Placental pericyte (primary cell): ENCODE results near the gene UBL3.

- CAGE, long polyA plus RNA, result no peak
These were observed 38.9 kb upstream of the FLT1 start for GRCh38 chr13:28533841-28534166.

- CAGE, long polyA plus RNA, result no peak
These were observed 933 bp upstream of the POMP start for GRCh38 chr13:28657888-28658505.

DNA sequence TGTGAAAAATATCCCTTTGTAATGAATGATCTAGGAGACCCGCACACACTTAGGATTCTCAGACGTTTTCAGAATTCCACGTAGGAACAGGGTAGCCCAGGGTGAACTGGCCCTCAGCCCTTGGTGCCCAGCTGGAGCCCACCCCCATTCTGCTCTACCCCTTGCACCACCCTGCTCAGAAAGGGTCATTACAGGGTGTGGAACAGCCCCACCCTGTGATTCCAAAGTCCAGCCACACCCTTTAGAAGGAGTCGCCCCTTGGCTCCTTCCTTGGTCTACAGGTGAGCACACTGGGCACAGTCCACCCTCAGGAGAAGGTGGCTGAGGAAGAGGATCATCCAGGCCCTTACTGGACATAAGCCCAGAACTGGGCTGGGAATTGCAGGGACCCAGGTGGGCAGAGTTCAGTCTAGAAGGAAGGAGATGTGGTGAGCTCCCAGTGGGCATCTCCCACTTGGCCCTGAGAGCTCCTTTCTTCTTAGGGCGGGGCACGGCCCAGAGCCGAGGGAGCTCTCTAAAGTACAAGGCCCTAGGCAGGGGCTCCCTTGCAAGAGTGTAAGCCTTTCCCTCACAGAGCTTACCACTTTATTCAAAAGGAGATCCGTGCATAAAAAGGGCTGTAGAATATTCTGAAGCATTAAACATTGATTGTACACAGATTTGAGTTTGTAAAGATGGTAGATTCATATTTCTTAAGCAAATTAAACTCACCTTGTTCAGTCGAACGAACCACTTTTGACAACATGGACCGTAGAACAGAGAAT is 8.5 kb downstream of the SLC46A3 start:
- CAGE, long polyA plus RNA, result no peak

DNA sequence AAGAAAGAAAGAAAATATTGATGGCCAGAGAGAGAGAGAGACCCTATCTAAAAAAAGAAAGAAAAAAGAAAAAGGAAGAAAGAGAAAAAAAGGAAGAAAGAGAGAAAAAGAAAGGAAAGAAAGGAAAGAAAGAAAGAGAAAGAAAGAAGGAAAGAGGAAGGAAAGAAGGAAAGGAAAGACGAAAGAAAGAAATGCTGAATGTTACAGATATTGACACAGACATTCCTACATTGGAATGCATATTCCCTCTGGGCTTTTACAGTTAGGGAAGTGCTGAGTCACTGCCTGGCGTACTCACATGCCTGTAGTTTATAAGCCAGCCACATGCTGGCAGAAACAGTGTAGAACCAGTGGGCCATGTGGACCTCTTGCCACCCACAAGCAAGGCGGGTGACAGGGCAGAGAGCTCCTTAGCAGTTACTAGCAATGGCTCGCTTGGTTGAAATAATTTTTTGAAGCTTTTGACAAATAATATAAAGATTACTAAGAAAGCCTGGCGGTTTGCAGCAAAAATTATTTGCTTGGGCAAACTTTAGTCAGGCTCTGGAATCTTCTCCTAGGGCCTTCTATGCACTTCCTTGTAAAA is 34.7 kb upstream of the SLC46A3 start:
- CAGE, long polyA plus RNA, result no peak

DNA sequence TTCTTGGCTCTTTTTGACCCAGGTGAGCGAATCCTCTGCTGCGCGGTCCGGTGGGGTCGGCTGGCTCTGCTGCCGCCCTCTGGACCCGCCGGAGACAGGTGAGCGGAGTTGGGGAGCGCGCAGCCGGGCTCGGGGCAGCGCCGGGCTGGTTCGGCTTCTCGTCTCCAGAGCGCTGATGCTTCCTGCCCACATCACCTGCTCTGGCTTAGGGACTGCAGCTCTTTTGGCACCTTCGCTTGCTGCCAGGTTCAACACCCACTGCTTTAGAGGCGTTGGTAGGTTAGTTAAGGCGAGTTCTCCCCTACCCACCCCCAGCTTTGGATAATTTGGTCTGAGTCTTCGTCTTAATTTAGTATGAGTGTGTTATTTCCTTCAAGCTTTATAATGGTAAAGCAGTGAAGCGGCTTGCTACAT is 458 bp downstream of the MTUS2 start:
- CAGE, long polyA plus RNA, result no peak

DNA sequence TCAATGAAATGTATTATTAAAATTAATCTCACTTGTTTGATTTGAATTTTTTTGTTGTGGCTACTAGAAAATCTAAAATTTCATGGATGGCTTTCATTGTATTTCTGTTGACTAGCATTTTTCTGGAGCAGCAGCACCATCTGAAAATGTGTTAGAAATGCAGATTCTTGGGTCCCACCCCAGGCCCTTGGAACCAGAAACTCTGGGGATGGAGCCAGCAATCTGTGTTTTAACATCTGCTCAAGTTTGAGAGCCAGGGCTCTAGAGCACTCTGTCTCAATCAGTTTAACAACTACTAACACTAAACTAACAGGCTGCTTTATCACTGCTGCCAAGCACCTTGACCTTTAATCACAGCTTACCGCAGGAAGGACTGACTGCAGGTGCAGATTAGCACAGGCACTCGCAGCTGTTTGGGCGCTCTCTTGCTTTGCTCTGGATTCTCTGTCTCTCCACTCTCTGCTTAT is 163.4 kb downstream of the MTUS2 start:
- CAGE, long polyA plus RNA, result no peak

GRCh38 chr13:29125023-29125588 is 305.0 kb downstream of the MTUS2 start:
- CAGE, long polyA plus RNA, result no peak

DNA sequence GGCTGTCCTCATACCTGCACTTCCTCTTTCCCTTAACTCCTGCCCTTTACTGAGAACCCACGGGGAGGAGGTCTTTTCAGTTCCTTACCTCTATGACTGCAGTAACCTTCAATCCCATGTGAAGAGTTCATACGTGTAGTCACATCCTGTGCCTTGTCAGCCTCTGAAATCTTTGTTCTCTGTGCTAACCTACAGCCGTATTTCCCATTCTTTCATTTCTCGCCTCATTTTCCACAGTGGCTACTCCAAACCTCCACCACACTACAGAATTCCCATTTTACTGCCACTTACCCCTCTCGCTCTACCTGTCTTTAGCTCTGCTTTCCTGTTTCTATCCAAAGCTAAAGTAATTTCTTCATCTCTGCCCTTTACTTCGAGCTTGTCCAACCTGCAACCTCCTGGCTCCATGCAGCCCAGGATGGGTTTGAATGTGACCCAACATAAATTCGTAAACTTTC is 306.0 kb downstream of the MTUS2 start:
- CAGE, long polyA plus RNA, result no peak

- CAGE, long polyA plus RNA, result no peak
These were observed 316.3 kb downstream of the MTUS2 start for GRCh38 chr13:29136328-29136920.

- CAGE, long polyA plus RNA, result no peak
These were observed 59.7 kb downstream of the SLC7A1 start for GRCh38 chr13:29535741-29536309.

DNA sequence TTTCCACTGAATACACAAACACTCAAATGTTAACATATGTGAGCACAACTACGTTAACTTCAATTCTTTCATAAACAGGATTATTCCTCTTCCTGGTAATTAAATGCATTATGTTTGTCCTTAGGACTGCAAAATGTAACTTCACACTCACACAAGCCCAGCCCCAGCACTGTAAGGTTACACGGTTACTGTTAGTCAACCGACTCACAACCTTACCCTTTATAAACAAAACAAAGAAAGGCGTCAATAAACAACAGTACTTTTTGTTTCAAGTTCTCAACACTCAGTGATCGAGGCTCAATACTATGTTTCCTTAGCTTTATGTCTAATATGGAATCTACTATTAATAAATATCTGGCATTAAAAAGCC is 1.9 kb downstream of the UBL3 start:
- CAGE, long polyA plus RNA, result no peak

DNA sequence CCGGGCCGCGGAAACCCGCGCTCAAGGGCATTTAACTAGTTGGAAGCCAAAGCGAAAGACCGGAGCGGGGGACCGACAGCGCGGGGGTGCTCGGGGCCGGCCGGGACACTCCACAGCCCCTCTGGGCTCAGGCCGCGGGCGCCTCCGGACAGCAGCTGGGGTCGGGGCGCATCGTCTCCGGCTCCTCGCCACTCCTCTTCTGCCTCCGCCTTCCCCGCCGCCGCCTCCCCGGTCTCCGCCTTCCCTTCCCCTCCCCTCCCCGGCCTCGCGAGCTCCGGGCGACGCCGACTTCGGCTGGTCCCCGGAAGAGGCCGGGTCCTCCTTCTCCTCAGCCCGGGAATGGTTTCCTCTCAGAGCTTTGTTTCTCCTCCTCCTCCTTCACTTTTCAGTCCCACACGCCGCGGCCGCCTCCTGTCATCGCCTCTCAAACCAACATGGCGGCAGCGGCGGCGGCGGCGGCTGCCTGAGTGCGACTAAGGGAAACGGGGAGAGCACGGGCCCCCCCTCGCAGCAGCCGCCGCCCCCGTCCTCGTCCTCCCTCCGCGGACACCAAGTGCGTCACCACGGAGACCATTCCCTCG is at the start of gene UBL3:
UBL3 (minus strand) TSS at position 475 of the 581 bp plus-strand sequence.
- CAGE, long polyA plus RNA, result no peak

- CAGE, long polyA plus RNA, result no peak
These were observed 136 bp upstream of the UBL3 start for GRCh38 chr13:29850724-29850781.

DNA sequence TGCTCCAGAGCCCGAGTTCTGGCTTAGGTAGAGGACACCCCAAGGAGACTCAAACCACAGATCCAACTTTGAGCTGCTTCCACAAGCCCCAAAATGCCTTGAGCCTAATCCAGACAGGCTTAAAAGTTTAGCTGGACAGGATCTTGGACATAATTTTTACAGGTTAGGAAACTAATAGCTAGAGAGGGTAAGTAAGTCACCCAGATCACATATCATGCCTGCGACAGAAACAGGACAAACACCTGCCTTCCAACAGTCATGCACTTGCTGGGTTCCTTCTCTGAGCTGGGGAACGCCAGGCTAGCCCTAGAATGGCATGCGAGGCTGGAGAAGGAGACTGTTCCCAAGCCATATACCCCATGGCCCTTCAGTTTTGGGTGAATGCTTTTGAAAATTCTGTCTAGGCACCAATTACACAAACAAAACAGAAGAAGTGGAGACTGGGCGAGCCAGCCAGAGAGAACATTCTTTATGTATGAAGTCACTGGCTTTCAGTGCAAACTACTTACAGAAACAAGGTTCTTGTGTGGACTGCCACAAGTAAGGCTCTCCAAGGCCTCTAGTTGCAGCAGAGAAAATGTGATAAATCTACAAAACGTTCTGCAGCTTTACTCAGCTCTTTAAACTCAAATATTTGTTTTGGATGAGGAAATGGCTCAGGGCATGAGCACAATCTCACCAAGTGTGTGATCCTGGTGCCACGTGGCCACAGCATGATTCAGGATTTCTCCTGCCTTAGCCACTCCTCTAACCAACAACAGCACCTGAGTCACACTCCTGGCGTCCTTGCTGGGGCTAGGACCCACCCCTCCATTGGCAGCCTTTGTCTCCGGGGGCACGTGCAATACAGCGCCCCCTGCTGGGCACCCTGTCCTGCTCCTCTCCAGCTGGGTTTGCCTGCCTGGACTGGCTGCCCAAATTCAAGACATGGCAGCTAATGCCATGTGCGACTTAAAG is 73.4 kb upstream of the UBL3 start:
- CAGE, long polyA plus RNA, result no peak

GRCh38 chr13:29925221-29925815 is 74.9 kb upstream of the UBL3 start:
- CAGE, long polyA plus RNA, result no peak

DNA sequence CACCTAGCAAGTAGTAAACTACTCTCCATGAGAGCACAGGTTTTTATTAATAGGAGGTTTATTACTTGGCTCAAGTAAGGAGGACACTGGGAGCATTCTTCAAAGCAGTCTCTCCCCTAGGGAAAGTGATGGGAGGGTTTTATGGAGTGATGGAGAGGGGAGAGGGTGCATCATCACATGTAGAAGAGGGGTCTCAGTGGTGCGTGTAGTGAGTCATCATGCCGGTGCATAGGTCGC is 210.7 kb upstream of the UBL3 start:
- CAGE, long polyA plus RNA, result no peak

DNA sequence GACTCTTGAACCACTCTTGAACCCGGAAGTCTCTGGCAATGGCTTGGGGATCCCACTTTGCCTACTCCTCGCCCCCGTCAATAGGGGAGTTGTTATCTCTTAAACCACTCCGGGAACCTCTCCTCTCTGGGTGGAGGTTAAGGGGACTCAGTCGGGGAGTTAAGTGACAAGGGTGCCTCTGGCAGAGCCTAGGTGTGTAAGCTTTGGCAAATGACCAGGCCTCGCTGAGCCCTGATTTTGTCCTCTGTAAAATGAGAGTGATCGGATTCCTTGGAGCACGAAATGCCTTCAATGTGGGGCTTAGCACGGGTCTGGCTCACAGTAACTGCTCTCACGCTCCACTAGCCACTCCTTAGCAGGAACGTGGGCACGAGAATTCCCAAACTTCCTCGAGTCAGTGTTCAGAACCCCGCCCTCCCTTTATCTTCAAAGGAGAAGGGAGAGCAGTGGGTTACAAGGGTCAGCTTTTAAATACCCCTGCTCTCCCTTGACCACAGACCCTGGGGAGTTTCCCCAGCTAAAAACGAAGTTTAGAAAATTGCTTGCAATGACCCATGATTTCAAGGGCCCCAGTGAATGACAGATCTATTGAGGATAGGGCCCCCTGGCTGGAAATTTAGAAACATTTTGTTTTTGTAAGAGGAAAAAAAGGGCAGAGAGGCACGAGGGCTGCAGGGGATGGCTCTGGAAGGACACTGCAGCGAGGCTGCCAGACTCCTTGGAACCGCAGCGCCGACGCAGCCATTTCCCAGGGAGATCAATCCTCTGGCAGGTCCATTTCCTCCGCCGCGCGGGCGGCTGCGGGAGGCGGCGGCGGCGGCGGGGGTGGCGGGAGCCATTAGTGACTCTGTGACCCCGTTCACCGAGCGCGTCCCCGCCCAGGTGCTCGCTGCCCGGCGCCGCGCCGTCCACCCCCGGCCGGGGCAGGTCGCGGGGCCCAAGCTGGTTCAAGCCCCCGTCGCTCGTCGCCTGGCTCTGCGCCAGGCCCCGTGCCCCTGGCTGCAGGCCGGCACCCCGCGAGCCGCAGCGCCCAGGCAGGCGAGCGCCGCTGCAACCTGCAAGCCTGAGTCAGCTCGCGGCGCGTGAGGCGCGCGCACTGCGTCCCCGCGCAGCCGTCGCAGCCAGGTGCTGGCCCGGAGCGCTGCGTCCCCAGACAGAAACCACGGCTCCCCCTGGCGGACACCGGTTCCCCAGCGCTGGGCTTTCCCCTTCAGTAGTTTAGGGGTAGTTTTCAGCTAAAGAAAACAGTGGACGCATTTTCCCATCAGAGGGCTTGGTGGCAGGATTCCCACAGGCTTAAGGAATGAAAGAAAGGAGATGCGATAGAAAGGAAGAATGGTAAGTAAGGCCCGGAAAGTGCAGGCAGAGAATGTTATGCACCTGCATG is 192.9 kb downstream of the KATNAL1 start:
- CAGE, long polyA plus RNA, result no peak

DNA sequence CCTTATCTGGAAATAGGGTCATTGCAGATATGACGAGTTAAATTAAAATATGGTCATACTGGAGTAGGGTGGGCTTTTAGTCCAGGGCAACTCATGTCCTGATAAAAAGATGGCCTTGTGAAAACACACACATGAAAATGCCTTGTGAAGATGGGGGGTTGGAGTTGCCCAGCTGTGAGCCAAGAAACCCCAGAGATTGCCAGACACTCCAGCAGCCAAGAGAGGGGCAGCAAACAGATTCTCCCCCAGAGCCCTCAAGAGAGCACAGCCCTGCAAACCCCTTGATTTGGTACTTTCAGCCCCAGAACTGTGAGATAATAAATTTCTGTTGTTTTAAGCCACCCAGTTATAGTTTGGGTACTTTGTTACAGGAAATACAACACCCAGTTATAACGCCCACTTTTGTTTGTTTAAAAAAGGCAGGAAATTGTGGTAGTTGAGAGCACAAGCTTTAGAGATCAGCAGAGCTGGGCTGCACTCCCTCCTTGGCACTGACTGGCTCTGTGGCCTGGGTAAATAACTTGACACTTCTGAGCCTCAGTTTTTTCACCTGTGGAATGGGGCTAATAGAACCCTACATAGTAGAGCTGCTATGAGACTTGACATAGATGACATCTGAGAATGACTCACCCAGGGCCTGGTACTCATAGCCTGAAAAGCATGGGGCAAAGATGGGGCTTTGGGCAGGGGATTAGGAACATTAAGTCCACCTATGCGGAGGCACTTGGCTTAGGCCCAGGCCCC is 159.4 kb downstream of the KATNAL1 start:
- CAGE, long polyA plus RNA, result no peak

GRCh38 chr13:30154256-30154417 is 153.2 kb downstream of the KATNAL1 start:
- CAGE, long polyA plus RNA, result no peak

DNA sequence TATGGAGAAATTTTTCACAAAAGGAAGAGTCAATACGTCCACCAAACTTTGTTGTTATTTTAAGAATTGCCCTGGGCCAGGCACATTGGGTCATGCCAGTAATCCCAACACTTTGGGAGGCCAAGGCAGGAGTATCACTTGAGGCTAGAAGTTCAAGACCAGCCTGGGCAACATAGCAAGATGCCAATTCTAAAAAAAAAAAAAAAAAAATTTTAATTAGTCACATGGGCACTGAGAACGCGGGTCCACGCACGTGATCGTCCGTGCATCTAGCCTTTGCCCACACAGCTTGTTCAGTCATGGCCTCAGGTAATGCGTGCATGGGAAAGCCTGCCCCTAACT is 11.5 kb downstream of the KATNAL1 start:
- CAGE, long polyA plus RNA, result no peak